Thoracic aorta (tissue), 1 donor: ENCODE data around the genes REPS1 and TXLNB.

- RAMPAGE, long total RNA, result no peak
Measured at GRCh38 chr6:137370651-137371212, 123.5 kb downstream of the OLIG3 start.

- RAMPAGE, long total RNA, result no peak
Measured at GRCh38 chr6:137715493-137716270, 151.4 kb upstream of the TNFAIP3 start.

DNA sequence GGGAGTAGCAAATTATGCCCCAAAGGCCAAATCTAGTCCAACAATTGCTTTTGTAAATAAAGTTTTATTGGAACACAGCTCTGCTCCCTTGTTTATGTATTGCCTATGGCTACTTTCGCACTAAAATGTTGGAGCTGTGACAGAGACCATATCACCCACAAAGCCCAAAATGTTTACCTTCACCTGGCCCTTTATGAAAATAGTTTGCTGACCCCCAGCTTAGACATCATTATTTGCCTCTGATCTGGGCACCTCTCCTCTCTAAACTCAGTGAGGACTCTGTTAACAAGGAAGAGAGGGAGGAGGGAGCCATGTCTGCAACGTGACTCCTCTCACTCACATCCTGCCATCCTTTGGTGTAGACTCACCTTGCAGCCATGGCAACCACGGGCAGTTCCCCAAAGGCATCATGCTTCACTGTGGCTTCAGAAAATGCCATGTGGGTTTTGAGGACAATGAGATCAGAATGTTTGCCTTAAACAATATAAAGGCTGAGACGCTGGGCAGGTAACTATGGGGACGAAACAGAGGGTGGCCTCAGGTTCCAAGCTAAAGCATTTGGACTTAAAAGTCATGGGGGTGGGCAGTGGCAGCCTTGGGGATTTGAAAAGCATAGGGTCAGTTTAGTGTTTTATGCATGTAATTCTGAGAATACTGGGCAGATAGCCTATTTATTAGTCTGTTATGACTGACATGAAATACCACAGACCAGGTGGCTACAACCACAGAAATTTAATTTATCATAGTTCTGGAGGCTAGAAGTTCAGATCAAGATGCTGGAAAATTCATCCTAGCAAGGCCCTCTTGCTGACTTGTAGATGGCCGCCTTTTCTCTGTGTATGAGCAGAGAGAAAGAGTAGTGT lies 149.6 kb upstream of the TNFAIP3 start:
- RAMPAGE, long total RNA, result no peak

GRCh38 chr6:137723800-137724381 lies 143.2 kb upstream of the TNFAIP3 start:
- RAMPAGE, long total RNA, result no peak

DNA sequence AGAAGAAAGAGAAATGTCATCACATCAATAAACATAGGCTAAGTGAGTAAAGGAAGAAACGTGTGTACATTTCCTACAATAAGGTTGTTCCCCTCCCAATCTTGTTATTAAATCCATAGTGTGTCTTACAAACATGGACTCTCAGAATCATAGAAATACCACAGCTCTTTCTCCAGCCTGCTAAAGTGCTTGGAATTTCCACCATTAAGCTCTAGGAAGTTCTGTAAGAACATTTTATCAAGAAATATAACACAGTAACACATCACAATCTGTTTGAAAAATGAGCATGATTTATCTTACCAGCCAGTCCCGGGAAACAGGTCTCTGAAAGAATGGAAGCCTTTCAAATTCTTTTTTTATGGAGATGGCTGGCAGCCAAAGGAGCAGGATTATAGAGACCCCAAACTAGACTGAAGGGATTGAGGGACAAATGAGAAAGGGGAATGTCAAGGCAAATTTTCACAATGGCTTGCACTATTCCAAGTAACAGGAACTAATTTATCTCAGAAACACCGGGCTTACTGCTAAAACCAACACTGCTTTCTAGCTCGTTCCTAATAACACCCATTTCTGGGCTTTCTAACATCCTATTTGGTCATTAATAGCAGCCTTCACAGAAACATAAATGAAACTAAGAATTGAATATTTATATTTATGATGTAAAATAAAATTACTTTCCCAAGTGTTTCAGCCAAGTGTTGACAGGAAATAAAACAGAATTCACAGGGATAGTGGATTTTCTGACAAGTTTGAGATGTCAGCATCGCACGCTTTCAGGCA lies 4.4 kb upstream of the TNFAIP3 start:
- RAMPAGE, long total RNA, result no peak

- RAMPAGE, long total RNA, result no peak
Measured at GRCh38 chr6:138013851-138014502, 93.2 kb downstream of the PERP start.

DNA sequence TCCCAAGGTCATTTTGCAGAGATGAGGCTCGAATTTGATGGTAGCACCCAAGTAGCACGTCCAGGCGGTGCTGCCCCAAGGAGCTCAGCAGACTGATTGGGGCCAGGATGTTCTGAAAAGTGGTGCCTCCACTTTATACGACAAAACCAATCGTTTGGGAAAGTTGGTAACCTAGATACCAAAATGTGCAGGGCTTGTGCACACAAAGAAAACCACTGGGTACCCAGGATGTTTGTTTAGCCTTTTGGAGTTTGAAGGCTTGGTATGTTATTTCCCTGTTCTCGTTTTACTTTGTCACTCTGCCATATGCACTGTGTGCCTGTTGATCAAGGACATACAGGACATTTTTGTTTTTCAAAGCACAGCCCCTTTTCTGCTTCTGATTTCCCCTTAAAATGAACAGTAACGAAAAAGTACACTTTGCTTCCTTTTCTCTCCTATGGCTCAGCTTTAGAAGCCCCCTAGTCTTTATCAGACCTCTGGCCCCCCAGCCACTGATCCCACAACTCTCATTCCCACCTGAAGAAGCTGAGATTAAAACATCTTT lies 40.8 kb upstream of the PBOV1 start:
- RAMPAGE, long total RNA, result no peak

GRCh38 chr6:138406458-138406772 lies 2.4 kb downstream of the HEBP2 start:
- RAMPAGE, long total RNA, result no peak

GRCh38 chr6:138412817-138413267 lies 8.8 kb downstream of the HEBP2 start:
- RAMPAGE, long total RNA, result no peak

- RAMPAGE, long total RNA, result no peak
Measured at GRCh38 chr6:138507830-138508474, 8.7 kb upstream of the NHSL1 start.

DNA sequence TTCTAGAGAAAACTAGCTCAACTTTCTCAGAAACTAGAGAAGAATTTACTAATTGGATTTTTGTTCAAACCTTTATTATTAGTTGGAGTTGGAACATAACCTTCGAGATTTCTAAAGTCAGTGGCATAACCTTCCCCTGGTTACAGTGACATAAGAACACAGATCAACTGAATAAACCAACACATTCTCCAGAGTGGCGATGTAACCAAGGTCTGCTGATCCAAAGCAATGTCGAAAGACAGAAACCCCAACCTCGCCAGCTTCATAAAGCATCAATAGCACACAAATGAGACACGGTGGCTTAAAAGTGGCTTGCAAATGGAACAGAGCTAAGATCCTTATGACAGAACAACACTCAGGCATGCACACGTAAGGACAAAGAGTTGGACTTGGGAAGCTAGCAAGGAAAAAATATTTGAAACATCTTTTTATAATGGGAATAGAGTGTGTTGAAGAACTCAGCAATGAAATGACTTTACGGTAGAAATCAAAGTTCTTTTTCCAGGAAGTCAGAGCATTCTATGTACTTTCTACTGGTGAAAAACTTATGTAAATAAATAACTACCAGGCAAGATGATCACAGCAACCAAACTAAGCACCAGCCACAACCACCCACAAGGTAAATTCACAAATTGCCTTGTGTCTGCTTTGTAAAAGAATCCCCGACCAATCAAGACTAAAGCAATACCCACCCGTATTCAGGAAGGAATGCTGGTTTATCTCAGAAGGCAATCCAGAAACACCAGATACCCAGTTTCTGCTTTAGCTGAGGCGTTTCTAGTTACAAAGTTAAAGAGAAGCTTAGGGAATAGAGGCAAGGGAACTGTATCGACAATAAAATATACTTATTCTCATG lies 61.0 kb upstream of the NHSL1 start:
- RAMPAGE, long total RNA, result no peak

GRCh38 chr6:138833572-138834108 lies 37.8 kb downstream of the ECT2L start:
- RAMPAGE, long total RNA, result no peak

DNA sequence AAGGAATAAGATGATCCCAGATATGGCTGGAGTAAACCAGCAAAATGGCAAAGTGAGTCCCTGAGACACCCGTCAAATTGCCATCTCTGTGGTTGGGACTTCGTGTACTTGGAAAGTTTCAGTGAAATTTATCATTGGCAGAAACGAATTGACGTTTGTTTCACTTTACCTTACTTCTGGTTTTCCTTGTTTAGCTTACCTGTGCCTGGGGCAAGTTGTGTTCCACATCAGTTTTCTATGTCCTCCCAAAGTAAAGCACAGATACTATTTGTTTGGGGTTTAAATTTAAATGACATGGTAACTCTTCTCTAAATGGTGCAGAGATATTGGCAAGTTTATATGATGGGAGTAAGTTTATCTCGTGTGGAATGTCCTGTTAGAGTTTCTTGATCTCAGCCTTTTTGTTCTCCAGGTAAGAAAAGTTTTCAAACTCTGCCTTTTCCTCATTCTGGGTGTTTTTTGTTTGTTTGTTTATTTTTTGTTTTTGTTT lies 56.7 kb downstream of the ECT2L start:
- RAMPAGE, long total RNA, result no peak

DNA sequence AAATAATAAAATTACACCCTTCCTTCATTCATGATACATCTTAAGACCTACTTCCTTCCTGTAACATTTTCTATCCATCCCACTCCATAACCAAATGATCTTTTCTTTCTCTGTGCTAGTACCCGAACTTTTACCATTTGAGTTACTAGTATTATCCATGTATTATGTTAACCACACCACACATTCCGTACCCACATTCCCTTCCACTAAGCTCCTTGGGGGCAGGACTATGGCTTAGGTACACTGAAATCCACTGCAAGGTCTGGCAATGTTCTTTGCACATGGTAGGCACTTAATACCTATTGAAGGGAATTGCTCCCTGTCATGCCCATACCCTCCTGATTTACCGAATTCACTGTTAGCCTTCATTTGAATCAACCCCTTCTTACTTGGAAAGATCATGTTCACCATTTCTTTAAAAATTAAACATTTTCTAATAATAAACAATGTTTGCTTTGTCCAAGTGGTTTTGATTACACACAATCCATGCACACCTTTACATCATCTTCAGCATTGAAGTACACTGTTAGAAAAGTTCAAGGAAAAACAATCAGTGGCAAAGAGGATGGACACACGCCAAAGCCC lies 24.8 kb downstream of the REPS1 start:
- RAMPAGE, long total RNA, result start-site peak on the minus strand centred at position 367 of the sequence, 318 bp wide, 7 reads

- RAMPAGE, long total RNA, result no peak
Measured at GRCh38 chr6:138987426-138988597, at the start of gene REPS1. TSS of gene REPS1 (minus strand) at chr6:138988253.

- RAMPAGE, long total RNA, result no peak
Measured at GRCh38 chr6:139144054-139145236, 9.6 kb downstream of the HECA start.

- RAMPAGE, long total RNA, result no peak
Measured at GRCh38 chr6:139146475-139146688, 11.5 kb downstream of the HECA start.

DNA sequence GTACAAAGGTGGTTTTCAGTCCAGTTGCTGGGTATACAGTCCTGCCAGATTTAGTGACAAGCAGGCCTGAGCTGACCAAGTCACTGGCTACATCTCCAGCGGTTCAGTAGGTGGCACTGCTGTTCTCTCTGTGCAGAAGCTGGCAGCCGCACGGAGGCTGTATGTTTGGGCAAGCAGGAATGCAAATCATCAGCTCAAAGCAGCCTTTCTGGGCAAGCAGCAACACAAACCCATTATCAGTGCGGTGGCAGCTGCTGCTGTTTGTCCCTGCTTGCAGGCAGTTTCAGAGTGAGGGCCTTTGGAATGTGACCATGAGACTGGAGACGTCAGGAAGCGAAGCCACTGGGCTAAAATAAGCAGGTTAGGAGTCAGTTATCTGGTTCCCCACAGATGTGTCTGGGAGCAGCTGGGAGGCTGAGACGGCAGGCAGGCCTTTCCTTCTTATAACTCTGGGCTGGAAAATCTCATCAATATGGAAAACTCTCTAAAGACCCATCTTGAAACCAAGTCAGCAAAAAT lies 72.5 kb downstream of the TXLNB start:
- RAMPAGE, long total RNA, result no peak

DNA sequence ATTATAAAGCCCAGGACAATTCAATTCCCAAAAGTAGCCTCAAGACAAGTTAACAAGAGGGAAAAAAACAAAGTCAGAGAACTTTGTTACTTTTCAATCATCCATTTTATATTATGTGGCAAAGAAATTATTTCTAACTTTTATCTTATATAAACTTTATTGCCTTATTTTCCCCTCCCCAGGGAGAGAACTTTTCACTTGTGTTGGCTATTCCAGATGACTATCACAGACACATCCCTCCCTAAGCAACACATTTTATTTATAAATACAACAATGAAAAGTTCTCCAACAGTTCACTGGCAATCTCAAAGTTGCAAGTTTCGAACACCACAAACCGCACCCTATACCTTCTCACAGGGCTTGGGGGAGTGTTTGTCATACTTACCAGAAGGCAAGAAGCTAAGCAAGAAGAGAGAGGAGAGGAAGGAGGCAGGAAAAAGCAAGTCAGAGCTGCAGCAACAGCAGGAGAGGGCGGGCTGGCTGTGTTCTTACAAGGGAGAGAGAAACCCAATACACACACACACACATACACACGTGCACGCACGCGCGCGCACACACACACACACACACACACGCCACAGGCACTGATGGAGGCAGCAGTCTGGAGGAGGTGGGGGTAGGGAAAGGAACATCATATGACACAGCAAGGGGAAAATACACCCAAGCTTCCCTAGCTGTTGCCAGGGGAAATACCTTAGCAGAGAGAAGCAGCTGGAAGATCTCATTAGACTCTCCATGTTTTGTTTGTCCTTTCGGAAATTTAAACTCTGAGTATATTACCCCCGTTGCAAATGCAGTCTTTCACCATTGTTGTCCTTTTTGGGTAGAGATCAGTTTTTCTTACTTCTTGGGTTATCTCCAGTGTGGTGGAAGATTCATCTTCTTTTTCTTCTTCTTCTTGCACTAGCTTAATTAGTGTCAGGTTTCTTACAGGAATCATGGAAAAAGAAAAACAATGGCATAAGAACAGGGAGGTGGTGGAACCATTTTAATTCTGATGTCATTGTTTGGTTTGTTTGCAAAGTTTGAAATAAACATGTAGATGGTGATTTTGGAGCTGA lies at the start of gene TXLNB:
Gene TXLNB, minus strand, starts transcription at position 463 of the 1,061 bp plus-strand sequence.
- RAMPAGE, long total RNA, result no peak

DNA sequence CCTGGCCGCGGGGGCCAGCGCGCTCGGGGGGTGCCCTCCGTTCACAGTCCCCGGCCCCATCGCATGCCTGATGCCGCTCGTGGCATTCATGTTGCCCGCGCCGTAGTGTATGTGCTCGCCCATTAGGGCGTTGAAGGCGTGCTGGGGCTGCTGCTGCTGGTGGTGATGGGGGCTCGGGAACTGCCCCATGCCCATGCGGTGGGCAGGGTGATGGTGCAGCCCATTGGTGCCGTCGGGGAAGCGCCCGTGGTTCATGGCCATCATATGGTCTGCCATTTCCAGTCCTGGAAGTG lies 833 bp downstream of the CITED2 start:
- RAMPAGE, long total RNA, result no peak